Bronchus fibroblast of lung (primary cell): ENCODE measurements around a stretch of chr9.

DNA sequence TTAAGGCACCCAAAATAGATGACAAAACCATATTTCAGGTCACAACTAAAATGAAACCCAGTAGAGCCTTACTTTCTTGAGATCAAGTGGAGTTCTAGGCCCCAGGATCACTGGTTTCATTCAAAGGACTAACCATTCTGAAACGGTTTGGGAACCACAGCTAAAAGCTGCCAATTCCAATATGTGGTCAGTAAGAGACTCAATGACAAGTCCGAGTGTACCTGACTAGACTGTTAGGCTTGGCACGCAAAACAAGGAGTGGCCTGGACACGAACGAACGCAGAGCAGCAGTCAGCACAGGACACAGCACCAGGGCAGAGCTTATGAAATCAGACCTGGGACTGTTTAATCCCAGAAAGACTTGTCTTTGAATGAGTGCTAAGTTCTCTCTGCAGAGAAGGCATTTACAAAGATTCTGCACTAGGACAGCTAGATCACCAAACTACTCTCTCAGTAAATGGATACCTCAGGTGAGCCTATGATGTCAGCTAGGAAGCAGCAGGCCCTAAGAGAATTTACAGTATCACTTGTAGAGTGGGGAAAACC lies 213.8 kb downstream of the GAPVD1 start:
- RAMPAGE, long total RNA: no peak

GRCh38 chr9:125537902-125538492 lies 169.0 kb downstream of the MAPKAP1 start:
- RAMPAGE, long total RNA: no peak

- RAMPAGE, long total RNA: no peak
Observed at GRCh38 chr9:125585513-125586330, 121.3 kb downstream of the MAPKAP1 start.

- RAMPAGE, long total RNA: no peak
Observed at GRCh38 chr9:125750141-125750996, 3.2 kb downstream of the PBX3 start.

DNA sequence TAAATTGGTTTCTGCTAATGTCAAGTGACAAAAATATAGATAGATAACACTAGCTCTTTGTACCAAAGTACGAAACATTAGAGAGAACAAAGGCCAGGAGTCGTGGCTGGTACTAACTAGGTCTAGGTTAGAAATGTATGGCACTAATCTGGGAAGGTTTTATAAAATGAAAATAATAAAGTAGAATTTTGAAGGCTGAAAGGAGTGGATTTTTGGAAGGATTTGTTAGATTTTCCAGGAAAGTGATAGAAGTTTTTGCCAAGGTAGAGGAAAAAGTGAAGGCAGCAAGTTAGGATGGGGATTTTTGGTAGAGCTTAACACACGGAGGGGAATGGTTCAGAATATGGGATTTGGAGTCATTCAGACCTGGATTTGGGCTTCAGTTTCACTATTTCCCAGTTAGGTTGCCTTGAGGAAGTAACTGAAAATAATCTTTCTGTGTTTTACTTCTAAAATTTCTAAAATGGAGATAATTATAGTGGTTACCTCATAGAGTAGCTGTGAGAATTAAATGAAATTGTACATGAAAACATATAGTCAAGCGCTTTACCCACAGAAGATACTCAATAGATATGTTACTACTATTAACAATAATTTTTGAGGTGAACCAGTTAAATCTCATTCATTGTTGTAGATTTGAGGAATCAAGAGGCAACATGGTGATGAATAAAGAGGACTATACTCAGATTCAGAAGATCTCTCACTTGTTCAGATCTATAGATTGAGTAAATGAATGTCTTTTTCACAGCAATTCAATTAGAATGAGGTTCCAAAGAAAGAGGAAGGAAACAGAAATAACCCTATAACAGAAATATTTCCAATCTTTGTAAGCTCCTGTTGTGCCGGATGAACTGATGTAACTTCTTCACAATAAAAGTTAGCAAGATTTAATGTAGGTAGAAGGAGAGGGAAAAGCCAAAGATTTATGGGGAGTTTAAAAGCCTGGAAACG lies 91.8 kb downstream of the PBX3 start:
- RAMPAGE, long total RNA: no peak

- RAMPAGE, long total RNA: no peak
Observed at GRCh38 chr9:126326252-126326431, 487 bp upstream of the MVB12B start.

DNA sequence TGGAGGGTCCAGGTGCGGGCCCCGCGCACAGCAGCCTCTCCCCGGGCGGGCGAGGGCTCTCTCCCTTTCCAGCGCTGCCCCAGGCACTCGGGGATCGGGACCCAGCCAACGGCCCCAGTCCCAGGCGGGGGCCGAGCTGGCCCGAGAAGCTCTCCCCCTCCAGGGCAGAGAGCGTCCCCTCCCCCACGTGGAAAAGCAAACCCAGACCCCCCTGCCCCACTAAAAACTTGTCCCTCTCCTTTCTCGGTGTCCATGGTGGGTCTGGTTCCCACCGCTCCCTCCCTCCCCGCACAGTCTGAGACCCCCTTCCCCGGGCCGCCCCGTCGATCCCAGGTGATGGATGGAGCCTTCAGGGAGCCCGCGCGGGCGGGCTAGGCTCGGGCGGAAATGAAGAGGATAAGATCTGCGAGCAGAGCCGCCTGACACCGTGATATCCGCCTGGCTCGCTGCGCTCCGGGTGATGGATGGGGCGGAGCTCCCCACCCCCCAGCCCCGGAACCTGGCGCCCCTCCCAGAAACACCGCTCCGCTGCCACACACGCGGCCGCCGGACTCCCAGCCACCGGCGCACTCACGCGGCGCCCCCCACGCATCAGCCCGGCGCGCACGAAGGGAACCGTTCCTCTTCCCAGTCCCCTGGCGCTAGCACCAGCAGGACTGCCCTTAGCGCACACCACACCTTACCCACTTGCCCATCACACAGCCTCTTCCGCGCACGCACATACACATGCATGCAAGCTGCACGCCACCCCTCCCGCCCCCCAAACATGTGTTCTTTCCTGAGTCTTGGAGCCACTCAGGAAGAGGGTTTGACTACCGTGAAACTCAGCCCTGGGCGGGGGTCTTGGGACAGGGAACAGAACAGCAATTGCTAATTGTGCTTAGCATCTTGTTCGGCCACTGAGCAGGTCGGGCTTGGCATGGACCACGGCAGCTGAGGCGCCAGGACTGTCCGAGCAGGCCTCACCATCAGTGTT lies 81.6 kb upstream of the ZBTB43 start:
- RAMPAGE, long total RNA: no peak

GRCh38 chr9:127111892-127112748 lies 10.3 kb downstream of the ANGPTL2 start:
- RAMPAGE, long total RNA: no peak

- RAMPAGE, long total RNA: no peak
Observed at GRCh38 chr9:127196433-127196986, 68.1 kb upstream of the GARNL3 start.

DNA sequence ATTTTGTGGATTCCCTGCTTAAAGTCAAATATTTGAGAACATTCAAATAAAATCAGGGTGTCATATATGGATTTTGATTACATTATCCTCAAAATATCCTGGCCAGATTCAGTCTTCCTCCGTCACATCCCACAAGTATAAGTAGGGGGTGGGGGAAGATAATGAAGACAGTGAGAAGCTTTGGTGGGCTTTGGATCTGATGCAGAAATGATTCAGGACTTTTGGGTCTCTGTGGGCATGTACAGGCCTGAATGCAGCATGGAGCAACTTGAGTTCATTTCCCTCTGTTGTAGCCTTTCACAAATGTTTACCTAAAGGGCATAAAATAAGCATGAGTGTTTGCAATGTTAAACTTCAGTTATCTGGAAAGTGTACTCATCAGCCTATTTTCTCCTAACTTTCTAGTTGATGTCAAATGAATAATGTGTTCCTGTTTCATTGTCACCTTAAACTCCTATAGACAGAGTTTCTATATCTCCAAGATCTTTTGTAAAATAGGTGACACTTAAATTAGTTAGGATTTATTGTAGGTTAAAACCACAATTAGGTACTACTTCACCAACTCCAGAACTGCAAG lies 39.2 kb downstream of the GARNL3 start:
- RAMPAGE, long total RNA: no peak

- RAMPAGE, long total RNA: no peak
Observed at GRCh38 chr9:127368903-127369574, 27.9 kb upstream of the SLC2A8 start.

DNA sequence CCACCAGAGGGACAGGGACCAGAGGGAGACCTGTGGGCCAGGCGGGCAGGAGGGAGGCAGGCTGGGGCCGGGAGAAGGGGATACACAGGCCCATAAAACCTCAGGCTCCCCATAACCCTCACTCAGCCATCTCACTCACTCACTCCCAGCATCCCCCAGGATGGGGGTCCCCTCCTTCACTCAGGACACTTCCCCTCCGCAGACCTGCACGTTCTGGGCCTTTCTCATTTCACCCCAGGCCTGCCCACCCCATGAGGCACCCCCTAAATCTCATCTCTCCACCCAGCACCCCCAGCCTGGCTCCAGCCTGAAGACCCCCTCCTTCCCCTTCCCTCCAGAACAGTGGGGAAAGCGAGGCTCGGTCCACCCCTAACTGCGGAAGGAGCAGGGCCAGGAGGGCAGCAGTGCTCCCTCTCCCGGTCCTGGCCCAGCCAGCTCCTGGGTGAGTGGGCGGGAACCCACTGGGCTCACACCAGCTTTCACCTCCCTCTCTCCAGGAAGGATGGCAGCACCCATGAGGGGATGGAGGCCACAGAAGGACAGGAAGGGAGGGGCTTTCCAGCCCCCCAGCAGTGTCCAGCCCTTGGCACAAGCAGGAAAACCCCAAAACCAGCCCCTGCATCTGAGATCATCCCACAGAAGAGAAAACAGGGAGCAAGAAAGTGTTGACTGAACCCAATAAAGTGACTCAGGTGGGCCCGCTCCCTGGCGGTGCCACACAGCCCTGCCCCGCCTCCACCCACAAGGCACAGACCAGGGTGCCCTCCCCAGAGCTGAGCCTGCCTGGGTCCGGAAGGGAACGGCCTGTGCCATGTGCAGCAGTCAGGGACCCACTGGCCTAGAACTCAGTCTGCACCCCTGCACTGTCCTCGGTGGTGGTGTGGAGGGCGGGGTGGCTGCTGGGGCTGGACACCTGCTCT lies 55.0 kb downstream of the LRSAM1 start:
- RAMPAGE, long total RNA: no peak

DNA sequence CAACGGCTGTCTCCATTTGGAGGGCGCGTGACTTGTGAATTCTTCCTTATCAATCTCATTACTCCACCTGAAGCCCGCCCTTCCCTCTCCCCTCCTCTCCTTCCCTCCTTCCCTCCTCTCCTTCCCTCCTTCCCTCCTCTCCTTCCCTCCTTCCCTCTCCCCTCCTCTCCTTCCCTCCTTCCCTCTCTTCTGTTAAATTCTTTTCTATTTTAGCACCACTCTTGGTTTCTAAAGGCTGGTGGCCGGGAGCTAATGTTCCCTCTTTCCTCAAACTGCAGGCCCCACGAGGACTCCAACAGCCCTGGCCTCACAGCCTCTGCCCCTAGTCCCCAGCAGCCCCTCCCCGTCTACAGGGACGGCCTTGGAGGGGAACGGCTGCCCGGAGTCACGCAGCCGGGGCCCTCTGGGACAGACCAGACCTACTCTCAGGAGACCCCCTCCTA lies 58.4 kb downstream of the LRSAM1 start:
- RAMPAGE, long total RNA: no peak

DNA sequence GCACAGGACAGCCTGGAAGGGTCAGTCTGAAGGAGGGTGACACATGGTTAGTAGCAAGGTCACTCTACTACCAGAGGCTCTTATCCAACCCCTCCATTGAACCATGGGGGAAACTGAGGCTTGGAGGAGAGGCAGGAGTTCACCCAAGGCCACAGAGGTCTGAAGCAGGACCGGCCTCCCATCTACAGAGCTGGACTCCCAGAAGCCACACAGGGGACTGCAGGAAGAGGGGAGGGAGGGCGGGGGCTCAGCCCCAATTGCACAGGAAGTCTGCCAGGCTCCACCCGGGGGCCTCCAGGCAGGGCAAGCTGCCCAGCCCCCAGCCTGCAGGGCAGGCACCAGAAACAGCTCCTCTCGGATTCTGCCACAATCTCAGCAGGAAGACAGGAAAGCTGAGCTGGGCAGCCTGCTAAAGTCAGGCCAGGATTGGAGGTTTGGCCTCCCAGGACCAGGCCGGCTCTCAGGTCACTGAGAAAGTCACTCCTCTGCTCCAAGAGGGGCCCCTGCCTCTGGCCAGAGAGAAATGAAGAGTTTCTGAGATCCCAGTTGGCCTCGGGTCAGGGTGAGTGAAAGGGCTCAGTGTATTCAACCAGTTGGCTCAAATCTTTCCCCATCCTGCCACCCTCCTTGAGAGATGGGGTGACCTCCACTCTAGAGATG lies 11.5 kb downstream of the NIBAN2 start:
- RAMPAGE, long total RNA: no peak

DNA sequence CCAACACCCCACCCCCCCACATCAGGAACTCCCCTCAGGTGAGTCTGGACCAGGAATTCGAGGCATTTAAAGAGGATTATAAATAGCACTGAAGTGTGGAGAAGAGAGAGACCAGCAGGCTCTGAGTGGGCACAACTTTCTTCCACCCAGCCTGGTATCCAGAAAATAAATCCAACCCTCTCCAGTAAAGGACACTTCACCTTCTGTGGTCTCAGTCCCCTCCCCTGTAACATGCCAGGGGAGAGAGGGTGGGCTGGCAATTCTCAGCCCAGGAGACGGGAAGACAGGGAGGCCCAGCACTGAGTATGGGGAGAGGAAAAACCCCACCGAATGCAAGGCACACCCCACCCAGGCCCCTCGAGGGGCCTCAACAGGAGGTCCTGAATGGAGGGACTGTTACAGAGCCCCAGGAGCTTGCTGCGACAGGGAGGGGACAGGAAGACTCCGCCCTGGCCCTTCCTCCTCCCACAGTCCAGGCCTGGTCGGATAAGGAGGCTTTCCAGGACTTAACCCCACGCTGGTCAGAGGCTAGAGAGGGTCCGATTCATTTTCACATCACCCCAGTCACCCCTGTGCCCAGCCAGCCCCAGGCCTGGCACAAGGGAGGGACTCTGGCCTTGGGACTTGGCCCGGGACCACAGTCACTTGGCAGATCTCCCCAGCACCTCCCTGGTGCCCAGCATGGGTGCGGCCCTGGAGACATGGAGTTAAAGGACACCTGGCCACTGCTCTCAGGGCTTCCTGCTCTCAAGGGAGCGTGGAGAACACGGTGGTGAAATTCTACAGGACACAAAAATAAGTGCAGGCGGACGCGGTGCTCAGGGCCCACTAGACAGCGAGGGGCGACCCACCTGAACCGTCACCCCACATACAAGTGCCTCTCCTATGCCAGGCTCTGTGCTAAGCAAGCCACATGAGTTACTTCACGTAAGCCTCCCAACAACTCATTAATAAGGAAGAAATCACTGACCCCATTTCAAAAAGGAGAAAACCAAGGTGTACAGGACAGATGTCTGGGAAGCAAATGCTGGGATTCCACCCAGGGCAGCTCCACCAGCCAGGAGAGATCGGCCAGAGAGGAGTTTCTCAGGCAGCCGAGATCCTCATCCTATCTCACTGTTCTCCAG lies 1.6 kb downstream of the NIBAN2 start:
- RAMPAGE, long total RNA: no peak

- RAMPAGE, long total RNA: no peak
Observed at GRCh38 chr9:127569881-127570483, 1.1 kb upstream of the NIBAN2 start.

- RAMPAGE, long total RNA: no peak
Observed at GRCh38 chr9:127572858-127573419, 4.1 kb upstream of the NIBAN2 start.

DNA sequence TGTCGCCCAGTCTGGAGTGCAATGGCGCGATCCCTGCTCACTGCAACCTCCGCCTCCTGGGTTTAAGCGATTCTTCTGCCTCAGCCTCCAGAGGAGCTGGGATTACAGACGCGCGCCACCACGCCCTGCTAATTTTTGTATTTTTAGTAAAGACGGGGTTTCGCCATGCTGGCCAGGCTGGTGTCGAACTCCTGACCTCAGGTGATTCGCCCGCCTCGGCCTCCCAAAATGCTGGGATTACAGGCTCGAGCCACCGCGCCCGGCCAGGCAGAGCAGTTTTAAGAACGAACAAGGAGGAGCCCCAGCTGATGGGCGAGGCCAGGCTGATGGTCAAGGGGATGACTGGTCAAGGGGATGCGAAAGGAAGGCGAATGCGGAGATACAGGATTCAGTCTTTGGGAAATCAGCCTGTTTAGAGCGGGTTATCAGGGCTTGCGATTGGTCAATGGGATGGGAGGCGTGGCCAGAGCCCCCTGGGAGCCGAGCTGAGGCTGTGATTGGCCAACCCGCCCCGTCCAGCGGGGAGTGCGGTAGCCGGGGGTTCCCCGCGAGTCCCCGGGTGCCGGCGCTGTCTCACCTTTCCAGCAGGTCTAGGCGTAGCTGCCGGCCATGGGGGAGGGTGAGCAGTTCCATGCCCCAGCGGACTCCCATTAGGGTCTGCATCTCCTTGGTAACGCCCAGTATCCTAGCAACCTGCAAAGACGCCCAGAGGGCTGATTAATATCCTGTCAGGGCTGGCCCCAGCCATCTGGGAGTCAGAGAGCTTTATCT lies 7.4 kb upstream of the TOR2A start:
- RAMPAGE, long total RNA: no peak

DNA sequence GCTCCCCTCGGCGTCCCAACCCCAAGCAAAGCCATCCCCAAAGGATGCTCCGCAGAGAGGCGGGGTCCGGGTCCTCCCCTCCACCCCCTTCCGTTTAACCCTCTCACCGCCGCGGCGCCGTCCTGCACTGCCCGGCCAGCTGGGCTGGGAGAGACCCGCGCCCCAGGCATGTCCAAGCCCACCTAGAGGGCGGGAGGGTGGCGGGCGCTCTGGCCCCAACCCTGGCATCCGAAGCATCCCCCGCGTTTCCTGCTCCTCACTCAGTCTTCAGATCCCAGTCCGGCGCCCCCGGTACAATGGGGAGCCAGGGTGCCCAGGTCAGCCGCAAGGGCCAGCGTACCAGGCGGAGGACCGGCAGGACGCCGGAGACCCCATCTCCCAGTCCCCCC lies 19.3 kb upstream of the TOR2A start:
- RAMPAGE, long total RNA: no peak

DNA sequence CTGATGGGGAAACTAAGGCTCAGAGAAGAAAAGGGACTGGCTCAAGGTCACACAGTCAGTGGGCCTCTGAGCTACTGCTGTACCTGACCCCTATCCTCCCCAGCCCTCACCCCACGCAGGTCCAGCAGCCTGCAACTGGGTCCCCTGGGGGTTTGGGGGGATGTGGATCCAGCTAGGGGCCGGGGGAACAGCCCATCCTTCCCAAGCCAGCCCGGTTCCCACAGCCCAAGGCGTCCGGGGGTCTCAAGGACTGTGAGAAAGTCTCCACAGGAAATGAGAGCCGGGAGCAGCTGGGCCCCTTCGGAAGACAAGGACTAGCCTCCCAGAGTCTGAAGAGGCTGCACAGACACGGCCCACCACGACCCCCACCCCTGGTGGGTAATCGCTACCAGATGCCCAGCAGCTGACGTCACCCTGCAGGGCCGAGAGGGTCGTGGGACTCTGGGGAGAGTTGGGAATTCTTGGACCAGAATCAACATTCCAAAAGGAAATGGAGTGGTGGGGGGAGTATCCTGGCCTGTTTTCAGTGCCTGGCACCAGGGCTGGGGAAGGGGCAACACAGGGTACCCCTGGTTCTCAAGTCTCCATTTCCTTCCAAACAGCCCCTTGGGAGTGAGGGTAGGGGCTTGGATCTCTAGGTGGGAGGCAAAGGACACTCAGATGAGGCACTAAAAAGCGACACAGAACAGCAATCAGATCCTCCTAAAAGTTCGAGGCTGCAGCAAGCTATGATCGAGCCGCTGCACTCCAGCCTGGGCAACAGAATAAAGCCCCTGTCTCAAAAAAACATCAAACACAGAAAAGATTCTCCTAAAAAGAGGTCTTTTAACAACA lies 10.4 kb downstream of the SH2D3C start:
- RAMPAGE, long total RNA: no peak